Esophagus muscularis mucosa (tissue), 4 donors: Measurements from ENCODE around the genes C14orf180, INF2 and JAG2.

DNA sequence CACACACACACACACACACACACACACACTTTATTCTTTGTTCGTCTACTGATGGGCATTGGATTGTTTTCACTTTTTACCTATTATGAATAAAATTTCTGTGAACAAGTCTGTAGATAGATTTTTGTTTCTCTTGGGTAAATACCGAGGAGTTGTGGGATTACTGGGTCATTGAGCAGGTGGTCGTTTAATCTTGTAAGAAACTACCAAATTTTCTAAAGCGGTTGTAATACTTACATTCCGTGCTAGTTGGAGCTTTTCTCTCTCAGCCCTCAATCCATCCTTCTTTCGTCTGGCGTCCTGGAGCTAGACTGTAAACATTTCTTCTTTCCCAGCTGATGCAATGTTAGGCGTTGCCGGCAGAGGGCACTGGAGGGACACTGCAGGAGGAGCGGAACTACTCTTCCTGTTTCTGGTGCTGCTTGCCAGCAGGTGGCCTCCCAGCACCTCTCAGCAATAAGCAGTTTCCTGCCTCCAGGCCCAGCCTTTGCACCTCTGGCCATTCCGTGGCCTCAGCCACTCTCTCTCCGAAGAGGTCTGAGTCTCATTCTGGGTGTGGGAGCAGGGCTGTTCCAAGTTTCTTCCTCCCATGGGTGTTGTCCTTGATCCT is 7.6 kb upstream of the ASPG start:
- PRO-cap, result no peak
- RAMPAGE, long total RNA, 4 experiments, result no peak in any of the 4 experiments

DNA sequence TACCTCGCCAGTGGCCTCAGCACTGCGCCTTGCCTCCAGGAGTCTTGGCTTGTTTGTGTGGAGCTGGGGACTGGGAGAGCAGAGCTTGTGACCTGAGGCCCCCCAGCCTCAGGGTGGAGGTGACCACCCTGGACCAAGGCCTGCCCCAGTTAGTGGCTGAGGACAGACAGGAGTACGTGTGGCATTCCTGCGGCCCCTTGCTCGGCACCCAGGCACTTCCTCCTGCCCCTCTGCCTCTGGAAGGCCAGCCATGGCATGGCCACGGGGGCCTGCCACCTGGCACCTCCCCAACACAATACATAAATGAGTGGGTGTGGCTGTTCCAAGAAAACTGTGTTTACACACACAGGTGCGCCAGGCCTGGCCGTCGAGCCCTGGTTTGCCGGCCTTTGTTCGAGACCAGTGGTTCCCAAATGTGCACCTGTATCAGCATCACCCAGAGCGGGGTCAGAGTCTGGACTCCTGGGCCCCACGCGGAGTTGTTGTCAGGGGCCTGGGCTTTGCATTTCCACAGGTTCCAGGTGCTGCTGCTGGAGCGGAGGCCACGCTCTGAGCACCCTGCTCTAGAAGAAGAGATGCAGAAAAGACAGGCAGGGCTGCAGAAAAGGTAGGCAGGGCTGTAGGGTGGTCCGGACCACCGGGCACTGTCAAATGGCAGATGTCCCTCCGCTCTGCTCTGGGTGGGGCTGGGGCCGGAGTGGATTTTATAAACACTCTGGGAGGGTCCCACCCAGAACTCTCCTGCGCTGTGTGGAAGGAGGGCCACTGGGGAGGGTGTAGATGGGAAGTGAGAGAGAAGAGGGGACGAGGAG is 4.3 kb upstream of the ASPG start:
- PRO-cap, result no peak
- RAMPAGE, long total RNA, 4 experiments, result no peak in any of the 4 experiments

GRCh38 chr14:104114664-104115225 is 23.6 kb upstream of the KIF26A start:
- PRO-cap, result no peak
- RAMPAGE, long total RNA, 4 experiments, result no peak in any of the 4 experiments

- PRO-cap, result no peak
- RAMPAGE, long total RNA, 4 experiments, result no peak in any of the 4 experiments
Measured at GRCh38 chr14:104117798-104118442, 20.5 kb upstream of the KIF26A start.

- PRO-cap, result no peak
- RAMPAGE, long total RNA, 4 experiments, result no peak in any of the 4 experiments
Measured at GRCh38 chr14:104229404-104230038, 91.1 kb downstream of the KIF26A start.

- PRO-cap, result no peak
- RAMPAGE, long total RNA, 4 experiments, result no peak in any of the 4 experiments
Measured at GRCh38 chr14:104240153-104240941, 102.0 kb downstream of the KIF26A start.

- PRO-cap, result no peak
- RAMPAGE, long total RNA, 4 experiments, result no peak in any of the 4 experiments
Measured at GRCh38 chr14:104579269-104579955, at the start of gene C14orf180. Gene C14orf180, plus strand, starts transcription at chr14:104579764.

- PRO-cap, result no peak
- RAMPAGE, long total RNA, 4 experiments, result no peak in any of the 4 experiments
Measured at GRCh38 chr14:104649775-104650819, 39.3 kb upstream of the INF2 start.

DNA sequence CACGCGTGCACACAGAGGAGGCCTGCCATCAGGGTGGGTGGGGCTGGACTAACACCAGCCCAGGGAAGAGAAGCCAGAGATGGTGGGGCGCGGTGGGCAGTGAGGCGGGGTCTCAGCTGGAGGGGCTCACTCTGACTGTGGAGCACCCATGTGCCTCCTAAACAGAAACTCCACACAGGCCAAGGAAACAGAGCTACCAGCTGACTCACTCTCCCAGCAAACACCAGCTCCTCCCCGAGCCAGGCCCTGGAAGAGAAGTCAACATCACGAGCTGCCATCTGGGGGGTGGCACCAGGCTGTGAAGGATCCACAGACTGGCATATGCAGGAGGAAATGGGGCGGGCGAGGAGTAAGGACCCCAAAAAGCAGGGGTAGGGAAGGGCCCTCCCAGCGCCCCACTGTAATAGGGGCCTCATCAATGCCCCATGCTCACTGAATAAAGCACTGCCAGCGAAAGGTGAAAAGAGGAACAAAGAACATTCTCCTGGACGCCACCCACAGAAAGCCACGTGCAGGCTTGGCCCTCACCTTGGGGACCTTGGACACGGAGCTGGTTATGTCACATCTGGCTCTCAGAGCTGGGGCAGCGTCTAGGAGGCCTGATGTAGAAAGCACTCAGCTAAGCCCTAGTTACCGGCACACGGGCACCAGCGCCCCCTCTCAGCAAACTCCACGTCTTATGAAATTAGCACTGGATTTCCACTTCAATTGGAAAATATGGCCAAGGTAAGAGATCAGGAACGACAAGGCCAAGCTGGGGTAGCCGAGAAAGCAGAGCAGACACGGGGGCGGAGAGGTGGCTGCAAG is 8.4 kb upstream of the INF2 start:
- PRO-cap, result bidirectional peak, plus-strand start at position 277 of the sequence, minus-strand start at position 174 of the sequence
- RAMPAGE, long total RNA, 4 experiments, result no peak in any of the 4 experiments

DNA sequence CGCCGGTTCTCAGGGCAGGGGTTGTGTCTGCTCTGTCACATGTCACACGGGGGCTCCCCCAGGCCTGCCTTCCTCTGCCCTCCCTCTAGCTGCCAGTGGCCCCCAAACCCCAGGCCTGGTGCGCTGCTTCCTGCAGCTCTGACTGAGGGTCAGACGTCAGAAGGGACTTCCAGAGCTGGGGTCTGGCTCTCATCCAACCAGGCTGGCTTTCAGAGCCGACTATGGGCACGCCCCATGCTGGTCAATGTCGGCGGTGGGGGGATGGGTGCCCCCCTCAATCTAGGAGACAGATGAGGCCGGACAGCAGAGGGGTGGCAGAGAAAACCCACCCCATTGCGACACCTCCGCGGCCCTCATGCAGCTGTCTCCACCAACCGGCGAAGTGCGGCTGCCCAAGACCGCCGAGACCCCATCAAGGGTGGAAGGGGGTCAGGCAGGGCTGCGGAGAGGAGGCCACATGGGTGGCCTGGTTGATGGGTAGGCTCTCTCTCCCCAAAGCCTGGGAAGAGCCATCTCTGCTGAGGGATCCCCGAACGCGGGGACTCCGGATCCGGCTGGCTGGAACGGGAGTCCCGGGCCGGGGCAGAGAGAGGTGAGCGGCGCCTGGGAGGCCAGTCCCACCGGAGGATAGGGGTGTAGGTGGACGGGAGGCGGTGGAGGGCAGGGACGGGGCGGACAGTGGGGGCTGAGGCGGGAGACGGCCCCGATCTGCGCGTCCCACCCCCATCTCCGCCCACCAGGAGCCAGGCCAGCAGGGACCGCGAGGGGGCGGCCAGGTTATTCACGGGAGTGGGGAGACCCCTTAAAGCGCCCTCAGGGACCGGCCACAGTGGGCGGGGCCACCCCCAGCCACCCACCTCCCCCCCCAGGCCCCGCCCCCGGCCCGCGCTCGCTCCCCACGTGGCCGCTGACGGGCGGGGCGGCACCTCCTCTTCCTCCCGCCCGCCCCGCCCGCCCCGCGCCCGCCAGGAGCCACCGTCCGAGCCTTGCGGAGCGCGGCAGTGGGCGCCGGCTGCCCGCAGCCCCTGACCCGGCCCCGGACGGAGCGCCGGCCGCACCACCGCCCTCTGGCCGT is at the start of gene INF2:
TSS of gene INF2 (plus strand) at position 965 of the 1,075 bp plus-strand sequence.
- PRO-cap, result unidirectional peak, minus-strand start at position 144 of the sequence; bidirectional peak, plus-strand start at position 968 of the sequence, minus-strand start at position 831 of the sequence
- RAMPAGE, long total RNA, 4 experiments, result no peak in any of the 4 experiments

DNA sequence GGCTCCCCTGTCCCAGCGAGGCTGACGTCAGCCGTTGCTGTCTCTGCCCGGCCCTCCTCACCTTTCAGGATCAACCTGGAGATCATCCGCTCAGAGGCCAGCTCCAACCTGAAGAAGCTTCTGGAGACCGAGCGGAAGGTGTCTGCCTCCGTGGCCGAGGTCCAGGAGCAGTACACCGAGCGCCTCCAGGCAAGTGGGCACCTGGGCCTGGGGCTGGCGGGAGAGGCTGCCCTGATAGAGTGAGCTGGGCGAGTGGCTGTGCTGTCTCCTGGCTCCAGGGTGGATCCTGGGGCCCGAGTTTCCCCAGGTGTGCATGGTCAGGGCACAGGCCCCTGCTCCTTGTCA is 11.7 kb upstream of the ADSS1 start:
- PRO-cap, result no peak
- RAMPAGE, long total RNA, 4 experiments, result no peak in any of the 4 experiments

DNA sequence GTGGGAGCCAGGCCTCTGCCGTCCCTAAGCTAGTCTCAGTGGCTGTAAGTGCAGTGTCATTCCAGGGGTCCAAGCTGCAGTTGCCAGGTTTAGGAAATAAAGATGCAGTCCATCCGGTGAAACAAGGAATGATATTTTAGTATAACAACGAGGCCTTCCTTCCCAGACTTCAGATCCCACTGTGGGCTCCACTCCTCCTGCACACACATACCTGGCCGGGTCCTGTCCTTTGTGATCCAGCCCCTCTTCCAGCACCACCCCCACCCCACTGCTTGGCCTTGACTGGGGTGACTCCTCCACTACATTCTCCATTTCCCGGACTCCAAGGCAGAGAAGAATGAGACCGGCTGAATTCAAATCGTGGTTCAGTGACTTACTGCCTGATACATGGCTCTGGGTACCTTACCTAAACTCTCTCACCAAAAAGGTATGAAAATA is 1.8 kb upstream of the ZBTB42 start:
- PRO-cap, result no peak
- RAMPAGE, long total RNA, 4 experiments, result no peak in any of the 4 experiments

GRCh38 chr14:104895632-104896355 is 28.9 kb upstream of the PLD4 start:
- PRO-cap, result no peak
- RAMPAGE, long total RNA, 4 experiments, result no peak in any of the 4 experiments

- PRO-cap, result bidirectional peak, plus-strand start at chr14:104973441, minus-strand start at chr14:104973229; bidirectional peak, plus-strand start at chr14:104973860, minus-strand start at chr14:104973764
- RAMPAGE, long total RNA, 4 experiments, result no peak in any of the 4 experiments
Measured at GRCh38 chr14:104972937-104974049, 4.9 kb downstream of the AHNAK2 start.

GRCh38 chr14:105027242-105027604 is 6.3 kb upstream of the CDCA4 start:
- PRO-cap, result no peak
- RAMPAGE, long total RNA, 4 experiments, result no peak in any of the 4 experiments

DNA sequence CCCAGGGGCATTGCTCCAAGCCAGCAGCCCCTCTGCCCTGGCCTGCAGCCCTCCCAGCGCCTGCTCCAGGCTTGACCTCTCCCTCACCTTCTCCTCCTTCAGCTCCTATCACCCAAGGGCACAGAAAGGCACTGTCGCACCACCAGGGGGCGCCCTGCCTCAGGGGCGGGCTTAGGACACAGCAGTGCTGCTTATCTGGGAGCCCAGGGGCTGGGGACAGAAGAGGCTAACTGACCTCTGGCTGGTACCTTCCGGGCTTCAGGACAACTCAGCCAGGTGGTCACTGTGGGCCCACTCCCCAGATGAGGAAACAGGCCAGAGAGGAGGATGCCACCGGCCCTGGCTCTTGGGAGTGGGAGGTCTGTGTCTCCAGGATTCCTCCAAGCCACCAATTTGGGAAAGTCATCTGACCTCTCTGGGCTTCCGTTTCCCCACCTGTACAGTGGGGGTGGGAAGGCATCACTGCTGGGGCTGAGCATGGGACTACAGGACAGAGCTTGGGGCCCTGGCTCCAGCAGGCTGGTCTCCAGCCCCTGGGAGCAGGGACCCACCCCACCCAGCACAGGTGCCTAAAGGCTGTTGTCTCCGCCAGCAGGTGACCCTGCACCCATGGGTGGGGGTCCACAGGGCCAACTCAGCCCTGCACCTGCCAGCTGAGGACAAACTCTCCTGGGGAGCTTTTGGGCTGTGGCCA is 25.4 kb upstream of the GPR132 start:
- PRO-cap, result no peak
- RAMPAGE, long total RNA, 4 experiments, result no peak in any of the 4 experiments

DNA sequence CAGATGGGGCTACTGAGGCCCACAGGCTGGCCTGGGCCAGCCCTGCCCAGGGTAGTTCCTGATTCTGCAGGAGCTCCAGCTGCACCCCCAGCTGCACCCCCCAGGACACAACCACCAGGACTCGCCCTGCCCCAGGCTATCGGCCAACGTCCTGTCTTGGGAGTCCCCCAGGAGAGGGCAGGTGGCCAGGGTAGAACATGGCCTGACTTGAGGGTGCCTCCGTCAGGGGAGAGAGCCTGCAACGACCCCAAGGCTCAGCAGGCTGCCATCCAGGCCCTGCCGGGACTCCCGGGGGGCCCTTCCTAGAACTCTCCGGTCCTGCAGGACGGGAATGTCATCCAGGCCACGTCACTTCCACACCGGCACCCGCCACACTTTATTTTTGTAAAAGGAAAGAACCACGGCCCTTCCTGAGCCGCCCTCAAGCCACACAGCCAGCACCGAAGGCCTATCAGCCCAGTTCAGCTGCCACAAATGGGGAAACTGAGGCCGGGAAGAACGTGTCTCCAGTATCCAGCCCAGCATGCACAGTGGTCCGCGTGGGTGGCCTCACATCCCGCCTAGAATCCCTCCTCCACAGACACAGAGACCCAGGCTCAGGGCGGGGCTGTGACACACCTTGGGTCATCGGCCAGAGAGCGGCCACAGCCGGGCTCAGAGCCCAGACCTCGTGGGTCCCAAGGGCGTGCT is 15.6 kb downstream of the JAG2 start:
- PRO-cap, result no peak
- RAMPAGE, long total RNA, 4 experiments, result no peak in any of the 4 experiments

GRCh38 chr14:105168370-105169545 is at the start of gene JAG2:
Gene JAG2, minus strand, starts transcription at chr14:105168776.
- PRO-cap, result unidirectional peak, minus-strand start at chr14:105168501; bidirectional peak, plus-strand start at chr14:105168910, minus-strand start at chr14:105168728
- RAMPAGE, long total RNA, 4 experiments, result no peak in any of the 4 experiments

DNA sequence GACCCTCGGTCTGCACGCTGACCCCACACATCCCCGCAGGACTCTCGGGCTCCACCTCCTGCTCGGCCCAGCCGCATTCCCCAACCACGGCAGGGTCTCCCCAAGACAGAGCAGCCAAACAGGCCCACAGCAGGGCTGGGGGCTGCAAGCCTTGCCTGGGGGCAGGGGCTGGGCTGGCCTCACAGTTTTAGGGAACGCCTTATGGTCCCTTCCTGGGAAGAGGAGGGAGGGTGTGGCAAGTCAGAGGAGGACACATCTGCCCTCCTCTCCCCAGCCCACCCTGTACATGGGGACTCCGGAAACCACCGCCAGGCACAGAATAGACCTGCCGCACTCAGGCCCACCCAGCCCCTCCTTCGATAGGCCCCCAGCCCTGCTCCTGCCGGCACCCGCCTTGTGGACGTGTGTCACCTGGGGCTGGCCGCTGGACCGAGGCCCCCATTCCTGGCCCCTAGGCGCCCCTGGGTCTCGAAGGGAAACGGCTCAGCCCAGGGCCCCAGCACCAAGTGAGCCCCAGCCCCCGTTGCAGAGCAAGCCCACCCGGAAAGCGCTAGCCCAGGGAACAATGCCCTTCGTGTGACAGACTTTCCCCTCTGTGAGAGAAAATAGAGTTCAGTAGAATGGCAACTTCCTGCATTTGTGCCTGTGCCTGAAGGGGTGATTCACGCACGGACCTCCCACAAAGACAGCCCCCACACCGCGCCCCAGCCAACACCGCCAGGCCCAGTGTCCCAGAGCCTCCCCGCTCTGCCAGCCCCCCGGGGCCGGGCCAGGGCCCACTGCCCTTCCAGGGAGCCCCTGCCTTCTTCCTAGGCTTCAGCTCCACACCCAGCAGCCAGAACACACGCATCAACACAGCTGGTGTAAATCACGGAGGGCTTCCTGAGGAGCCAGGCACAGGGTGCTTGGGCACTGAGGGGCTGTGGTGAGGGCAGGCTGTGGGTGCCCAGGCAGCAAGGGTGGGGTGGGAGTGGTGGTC is 12.0 kb upstream of the NUDT14 start:
- PRO-cap, result no peak
- RAMPAGE, long total RNA, 4 experiments, result no peak in any of the 4 experiments

DNA sequence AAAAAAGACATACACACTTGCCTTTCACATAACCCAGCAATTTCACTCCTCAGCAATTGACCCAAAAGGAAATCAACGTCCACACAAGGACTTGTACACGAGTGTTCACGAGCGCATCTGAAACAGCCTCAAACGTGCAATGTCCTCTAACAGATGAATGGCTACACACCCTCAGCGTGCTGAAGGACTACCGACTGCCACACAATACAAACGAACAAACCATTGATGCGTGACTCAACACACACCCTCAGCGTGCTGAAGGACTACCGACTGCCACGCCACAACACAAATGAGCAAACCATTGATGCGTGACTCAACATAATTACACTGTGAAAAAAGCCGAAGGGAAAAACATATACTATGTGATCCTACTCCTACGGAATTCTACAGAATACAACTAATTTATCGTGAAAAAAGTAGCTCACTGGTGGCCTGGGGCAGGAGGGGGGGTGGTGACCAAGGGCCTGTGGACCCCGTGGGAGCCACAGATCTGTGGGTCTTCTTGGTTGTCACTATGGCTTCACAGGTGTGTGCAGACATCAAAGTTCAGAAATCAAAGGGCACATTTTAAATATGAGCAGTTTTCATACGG is 25.0 kb upstream of the BTBD6 start:
- PRO-cap, result no peak
- RAMPAGE, long total RNA, 4 experiments, result no peak in any of the 4 experiments